ENCODE measurements around the gene SLC24A4.

DNA sequence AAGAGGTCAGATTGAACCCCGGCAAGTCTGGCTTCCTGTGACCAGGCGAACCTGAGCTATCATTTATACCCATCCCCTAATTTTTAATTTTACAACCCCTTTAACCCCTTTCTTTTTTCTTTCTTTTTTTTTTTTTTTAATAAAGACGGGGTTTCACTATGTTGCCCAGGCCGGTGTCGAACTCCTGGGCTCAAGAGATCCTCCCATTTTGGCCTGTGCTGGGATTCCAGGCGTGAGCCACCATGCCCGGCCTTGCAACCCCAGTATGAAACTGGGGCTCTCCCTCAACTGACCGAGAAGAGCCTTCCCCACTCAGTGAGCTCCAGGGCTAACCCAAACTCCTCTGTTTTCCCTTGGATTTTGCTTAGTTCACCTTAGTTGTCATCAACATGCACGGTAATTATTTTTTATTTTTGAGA, 971 bp downstream of the CPSF2 start:
- PRO-cap: no peak
- RAMPAGE, long total RNA, 4 experiments: no peak in any of the 4 experiments

GRCh38 chr14:92322824-92323908, at the start of gene SLC24A4:
Gene SLC24A4, plus strand, starts transcription at chr14:92323165.
- PRO-cap: no peak
- RAMPAGE, long total RNA, 4 experiments: no peak in any of the 4 experiments

DNA sequence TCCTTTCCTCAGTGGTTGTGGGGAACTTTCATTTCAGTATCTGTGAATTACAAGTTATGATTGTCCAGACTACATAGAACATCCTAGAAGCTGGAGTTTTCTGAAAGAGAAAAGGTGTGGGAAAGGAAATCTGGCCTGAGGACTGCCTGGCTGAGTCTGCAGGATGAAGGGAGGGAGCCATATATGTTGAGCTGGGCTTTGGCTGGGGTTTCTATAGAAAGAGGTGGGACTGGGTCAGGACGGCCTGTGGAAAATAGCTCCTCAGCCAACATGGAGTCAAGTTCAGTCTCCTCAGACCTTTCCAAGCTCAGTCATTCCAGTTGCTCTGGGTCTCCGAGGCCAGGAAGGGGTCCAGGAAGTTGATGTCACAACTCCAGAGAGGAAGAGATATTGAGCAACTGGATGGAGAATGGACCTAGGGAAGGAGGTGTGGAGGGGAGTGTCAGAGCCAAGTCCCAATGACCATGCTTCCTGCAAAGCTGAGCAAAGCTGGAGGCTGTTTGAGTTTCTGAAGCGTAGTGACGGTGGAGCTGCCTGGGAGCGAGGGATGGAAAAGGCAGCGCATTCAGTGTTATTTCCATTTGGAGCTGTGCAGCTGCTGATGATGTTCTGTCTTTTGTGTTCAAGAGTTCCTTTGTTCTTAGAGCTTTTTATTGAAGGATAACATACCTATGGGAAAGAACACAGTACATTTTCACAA, 86.0 kb downstream of the SLC24A4 start:
- PRO-cap: no peak
- RAMPAGE, long total RNA, 4 experiments: no peak in any of the 4 experiments

- PRO-cap: no peak
- RAMPAGE, long total RNA, 4 experiments: no peak in any of the 4 experiments
Observed at GRCh38 chr14:92538297-92539054, 24.9 kb downstream of the RIN3 start.

DNA sequence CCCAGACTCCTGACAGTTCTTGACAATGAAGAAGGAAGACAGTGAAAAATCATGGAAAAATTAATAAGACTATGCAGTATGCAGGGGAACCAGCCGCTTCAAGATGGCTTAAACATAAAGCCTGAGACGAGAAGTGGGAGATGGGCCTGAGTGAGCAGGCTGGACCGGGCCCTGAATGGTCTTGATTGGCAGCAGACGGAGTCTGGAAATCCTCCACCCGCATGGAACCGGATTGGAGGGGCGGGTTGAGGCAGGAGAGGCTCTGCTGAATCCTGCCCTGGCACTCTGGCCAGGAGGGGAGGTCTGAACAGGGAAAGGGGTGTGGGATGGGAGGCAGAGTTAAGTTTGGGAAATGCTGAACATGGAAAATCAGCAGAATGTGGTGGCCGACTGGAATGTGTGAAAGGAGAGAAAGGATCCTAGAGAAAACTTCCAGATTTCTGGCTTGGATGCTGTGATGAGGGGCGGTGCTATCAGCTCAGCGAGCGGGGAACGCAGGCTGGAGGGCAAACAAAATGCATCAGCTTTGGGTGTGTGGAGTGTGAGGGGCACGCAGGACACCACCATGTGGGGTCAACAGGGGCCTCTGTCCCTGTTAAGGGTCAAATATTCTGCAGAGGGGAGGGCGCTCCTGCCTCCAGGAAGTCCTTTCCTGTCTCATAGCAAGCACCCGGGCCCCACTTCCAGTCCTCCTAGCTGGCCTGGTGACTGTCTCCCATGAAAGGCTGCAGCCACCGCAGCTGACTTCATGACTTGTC, 53.9 kb downstream of the LGMN start:
- PRO-cap: no peak
- RAMPAGE, long total RNA, 4 experiments: no peak in any of the 4 experiments

GRCh38 chr14:93025041-93025514, 90.6 kb downstream of the ITPK1 start:
- PRO-cap: no peak
- RAMPAGE, long total RNA, 4 experiments: no peak in any of the 4 experiments

GRCh38 chr14:93106791-93107086, 9.0 kb downstream of the ITPK1 start:
- PRO-cap: no peak
- RAMPAGE, long total RNA, 4 experiments: no peak in any of the 4 experiments

DNA sequence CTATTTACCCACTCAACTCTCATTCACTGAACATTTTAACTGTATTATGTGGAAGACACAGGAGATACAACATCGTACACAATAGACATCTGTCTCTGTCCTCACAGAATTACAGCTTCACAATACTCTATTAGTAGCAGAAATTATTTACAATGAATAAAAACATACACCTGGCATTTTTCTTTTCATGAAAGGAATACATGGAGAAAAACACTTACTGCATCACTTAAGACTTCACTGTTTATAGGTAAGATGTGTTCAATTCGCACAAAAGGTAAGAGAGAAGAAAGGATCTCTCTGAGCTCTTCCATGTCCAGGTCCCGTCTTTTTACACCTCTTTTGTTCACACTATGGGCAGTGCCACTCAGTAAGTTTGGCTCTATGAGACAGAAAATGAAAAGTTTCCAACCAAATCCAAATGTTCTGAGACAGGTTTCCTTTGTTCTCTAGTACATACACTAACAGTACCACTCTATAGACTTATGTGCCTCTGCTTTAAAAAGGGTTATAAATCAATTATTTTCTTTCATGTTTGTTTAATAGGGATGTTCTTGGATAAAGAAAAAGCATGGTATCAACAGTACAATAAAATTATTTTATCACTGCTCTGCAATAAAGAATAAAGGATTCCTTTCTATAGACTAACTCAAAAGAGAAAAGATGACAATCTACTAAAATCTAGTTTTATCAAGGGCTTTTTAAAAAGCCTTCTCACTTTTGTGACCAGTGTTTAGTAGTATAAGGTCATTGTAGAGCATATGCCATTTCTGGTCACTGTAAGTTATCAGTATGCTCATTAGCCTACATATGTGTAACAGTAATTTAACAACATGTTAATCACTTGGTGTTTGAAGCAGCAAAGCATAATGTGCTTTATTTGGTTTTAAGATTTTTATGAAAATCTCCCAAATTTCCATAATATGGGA, 50.2 kb downstream of the UBR7 start:
- PRO-cap: no peak
- RAMPAGE, long total RNA, 4 experiments: no peak in any of the 4 experiments

GRCh38 chr14:93331186-93331963, 1.5 kb downstream of the BTBD7 start:
- PRO-cap: bidirectional peak, plus-strand start at chr14:93331634, minus-strand start at chr14:93331373
- RAMPAGE, long total RNA, 4 experiments: no peak in any of the 4 experiments

GRCh38 chr14:93824533-93824777, 36.2 kb upstream of the PRIMA1 start:
- PRO-cap: no peak
- RAMPAGE, long total RNA, 4 experiments: no peak in any of the 4 experiments

DNA sequence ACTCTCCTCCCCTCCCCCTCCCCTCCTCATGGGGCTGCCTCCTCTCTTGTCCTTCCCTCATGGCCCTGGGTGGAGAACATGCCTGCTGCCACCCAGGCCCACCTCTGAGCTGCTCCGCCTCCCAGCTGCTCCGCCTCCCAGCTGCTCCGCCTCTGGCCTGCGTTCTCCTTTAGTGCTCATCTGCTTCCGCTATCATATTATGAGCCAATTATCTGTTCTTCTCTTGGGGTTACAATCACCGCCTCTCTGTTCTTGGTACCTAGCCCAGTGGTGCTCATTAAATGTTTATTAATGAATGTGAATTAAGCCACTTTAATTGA, 32.1 kb upstream of the FAM181A start:
- PRO-cap: no peak
- RAMPAGE, long total RNA, 4 experiments: no peak in any of the 4 experiments

DNA sequence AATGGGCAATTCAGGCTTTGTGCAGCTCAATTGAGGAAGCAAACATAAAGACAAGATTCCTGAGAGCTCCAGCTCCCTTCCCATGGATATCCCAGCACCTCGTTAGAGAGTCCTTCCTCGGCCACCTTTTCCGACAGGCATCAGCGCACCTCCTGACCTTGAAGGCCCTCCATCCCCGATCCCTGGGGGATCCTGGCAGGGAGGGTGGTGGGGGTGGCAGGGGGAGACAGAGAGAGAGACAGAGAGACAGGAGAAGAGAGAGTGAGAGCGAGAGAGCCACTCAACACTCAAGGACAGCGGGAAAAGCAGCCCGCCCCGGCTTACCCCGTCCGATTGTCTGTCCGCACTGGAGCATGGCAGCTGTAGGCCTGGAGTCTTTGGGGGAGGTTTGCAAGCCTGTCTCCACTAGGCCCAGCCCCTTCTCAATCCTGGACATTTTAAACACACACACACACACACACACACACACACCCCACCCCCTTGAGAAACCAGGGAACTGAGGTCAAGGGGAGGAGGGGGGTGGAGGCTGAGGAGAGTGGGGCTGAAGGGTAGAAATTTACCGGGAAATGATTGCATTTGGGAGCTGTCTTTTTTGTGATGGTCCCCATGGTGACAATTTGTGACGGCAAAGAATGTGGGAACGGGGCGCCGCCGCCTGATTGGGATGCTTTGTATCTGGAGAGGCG, 410 bp upstream of the FAM181A start:
- PRO-cap: no peak
- RAMPAGE, long total RNA, 4 experiments: no peak in any of the 4 experiments

DNA sequence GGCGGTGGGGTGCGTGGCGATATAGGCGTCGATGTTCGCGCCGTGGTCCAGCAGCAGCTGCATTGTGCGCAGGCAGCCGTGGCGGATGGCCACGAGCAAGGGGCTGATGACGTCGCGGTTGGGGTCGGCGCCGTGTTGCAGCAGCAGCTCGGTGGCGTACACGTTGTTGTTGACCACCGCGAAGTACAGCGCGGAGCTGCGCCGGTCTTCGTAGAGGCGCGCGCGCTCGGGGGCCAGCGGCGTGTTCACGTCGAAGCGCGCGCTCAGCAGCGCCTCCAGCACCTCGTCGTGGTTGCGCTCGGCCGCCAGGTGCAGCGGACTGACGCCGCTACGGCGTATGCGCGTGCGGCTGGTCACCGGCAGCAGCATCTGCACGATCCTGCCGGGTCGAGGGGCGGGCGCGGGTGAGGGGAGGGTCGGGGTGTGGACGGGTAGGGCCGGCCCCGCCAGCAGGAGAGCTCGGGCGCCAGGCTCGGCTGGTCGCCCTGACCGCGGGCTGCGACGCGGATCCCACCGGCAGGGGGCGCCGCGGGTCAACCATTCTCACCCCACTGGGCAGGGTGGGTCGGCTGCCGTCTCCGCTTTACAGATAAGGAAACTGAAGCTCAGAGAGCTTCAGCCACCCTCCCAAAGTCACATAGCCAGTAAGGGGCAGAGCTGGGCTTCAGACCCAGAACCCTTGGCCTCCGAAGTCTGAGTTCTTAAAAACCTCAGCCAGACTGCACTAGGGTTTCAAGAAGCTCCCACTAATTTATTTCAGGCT, 12.3 kb downstream of the FAM181A start:
- PRO-cap: no peak
- RAMPAGE, long total RNA, 4 experiments: no peak in any of the 4 experiments

DNA sequence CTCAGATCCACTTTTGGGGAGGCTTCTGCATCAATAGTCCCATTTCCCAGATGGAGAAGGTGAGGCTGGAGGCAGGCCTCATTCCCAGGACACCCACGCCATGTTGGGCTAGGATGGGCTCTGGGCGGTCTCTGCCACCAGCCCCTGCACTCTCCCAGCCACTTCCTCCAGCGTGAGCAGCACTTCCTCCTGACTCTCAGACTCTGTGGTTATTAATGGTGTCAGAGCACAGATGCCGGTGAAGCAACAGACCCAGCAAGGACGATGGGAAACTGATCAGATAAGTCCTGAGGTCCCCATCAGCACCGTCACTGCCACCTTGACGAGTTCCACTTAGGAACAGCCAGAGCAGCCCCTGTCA, 21.2 kb downstream of the ASB2 start:
- PRO-cap: no peak
- RAMPAGE, long total RNA, 4 experiments: no peak in any of the 4 experiments

- PRO-cap: no peak
- RAMPAGE, long total RNA, 4 experiments: no peak in any of the 4 experiments
Observed at GRCh38 chr14:93970852-93971517, 5.4 kb downstream of the ASB2 start.

- PRO-cap: no peak
- RAMPAGE, long total RNA, 4 experiments: no peak in any of the 4 experiments
Observed at GRCh38 chr14:93976951-93977547, 679 bp upstream of the ASB2 start.

DNA sequence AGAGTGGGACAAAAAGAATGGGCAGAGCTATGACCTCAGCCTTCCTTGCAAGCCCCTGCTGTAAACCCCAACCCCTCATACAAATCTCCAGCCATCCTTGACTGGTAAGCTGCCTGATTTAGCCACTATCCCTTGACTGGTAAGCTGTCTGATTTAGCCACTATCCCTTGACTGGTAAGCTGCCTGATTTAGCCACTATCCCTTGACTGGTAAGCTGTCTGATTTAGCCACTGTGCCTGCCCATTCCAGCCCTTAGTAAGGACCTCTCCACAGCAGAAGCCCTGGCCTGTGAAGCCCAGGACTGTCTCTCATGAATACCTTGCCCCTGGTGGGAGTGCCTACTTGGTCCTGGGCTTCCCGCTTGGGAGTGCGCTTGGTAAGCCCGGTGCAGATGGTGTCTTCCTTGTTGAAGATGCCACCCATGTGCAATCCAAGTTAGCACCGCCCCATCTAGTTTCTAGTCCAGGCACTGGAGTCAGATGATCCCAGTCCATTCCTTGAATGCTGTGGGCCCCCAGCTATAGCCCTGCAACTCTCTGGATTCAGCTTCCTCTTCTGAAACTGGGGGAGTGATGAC, 5.5 kb upstream of the ASB2 start:
- PRO-cap: no peak
- RAMPAGE, long total RNA, 4 experiments: no peak in any of the 4 experiments

DNA sequence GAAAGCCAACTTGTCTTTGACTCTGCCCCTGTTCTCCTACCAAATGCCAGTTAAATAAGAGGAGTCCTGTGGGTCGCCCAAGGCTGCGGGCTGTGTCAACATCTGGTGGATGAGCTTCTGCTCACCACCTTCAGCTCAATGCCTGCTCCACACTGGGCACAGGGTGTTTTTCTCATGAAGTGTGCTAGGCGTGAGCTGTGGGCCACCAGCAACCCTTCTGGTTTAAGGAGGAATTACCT, 12.2 kb downstream of the SERPINA1 start:
- PRO-cap: no peak
- RAMPAGE, long total RNA, 4 experiments: no peak in any of the 4 experiments

GRCh38 chr14:94382432-94383485, 5.6 kb downstream of the SERPINA1 start:
- PRO-cap: no peak
- RAMPAGE, long total RNA, 4 experiments: no peak in any of the 4 experiments

DNA sequence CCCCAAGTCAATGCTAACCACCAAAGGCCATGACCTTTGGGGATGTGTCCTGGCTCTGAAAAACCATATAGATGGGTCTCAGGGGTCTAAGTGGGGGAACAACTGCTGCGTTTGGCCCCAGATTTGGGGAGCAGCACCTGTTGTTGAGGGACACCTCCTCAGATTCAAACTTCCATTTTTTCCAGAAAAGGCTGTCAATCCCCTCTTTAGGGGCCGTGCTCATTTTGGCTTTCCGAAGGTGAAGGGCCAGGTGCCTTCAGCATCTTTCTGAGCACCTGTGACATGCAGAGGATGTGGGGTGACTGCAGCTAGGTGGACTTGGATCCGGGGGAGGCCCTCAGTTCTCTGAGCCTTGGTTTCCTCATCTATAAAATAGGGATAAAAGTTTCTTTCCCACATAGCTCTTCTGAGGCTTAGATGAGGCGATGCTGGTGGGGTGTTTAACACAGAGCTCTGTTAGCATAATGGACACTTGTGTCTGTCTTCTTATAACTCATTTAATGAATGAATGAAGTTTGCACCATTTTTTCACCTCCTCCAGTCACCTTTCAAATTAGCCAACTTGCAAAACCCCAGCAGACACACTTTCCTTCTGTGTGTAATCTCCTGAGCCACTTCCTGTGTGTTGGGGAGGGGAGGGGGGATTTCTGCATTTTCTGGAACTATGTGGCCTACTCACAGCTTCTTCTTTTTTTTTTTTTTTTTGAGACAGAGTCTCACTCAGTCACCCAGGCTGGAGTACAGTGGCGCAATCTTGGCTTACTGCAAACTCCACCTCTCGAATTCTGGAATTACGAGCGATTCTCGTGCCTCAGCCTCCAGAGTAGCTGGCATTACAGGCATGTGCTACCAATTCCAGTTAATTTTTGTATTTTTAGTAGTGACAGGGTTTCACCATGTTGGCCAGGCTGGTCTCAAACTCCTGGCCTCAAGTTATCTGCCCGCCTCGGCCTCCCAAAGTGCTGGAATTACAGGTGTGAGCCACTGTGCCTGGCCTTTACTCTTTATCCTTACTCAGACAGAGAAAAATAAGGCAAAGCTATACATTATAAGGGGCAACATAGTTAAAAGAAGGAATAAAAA, 4.0 kb upstream of the SERPINA1 start:
- PRO-cap: no peak
- RAMPAGE, long total RNA, 4 experiments: no peak in any of the 4 experiments